Neural progenitor cell (in vitro differentiated cells): ENCODE measurements around a stretch of chr17.

- RAMPAGE, long total RNA, result no peak
Measured at GRCh38 chr17:29723671-29724315, 101.1 kb upstream of the CORO6 start.

GRCh38 chr17:29892569-29893504 is 37.2 kb downstream of the SSH2 start:
- RAMPAGE, long total RNA, result no peak

DNA sequence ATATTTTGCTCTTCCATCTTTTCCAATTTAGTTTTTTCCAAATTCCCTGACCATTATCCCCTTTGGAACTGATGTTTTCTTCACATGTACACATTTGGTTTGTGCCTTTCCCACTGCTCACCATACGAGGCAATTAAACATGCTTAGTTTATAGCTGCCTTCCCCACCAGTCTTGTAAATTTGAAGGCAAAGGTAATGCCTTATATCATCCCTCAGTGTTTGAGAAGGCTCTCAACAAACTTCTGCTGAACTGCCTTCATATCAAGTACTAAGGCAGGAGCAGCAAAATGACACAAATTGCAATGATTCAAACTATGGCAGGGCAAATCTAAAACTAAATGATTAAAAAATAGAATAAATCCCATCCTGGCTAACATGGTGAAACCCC is 12.7 kb downstream of the SSH2 start:
- RAMPAGE, long total RNA, result no peak

- RAMPAGE, long total RNA, result no peak
Measured at GRCh38 chr17:29930276-29930415, 118 bp upstream of the SSH2 start.

DNA sequence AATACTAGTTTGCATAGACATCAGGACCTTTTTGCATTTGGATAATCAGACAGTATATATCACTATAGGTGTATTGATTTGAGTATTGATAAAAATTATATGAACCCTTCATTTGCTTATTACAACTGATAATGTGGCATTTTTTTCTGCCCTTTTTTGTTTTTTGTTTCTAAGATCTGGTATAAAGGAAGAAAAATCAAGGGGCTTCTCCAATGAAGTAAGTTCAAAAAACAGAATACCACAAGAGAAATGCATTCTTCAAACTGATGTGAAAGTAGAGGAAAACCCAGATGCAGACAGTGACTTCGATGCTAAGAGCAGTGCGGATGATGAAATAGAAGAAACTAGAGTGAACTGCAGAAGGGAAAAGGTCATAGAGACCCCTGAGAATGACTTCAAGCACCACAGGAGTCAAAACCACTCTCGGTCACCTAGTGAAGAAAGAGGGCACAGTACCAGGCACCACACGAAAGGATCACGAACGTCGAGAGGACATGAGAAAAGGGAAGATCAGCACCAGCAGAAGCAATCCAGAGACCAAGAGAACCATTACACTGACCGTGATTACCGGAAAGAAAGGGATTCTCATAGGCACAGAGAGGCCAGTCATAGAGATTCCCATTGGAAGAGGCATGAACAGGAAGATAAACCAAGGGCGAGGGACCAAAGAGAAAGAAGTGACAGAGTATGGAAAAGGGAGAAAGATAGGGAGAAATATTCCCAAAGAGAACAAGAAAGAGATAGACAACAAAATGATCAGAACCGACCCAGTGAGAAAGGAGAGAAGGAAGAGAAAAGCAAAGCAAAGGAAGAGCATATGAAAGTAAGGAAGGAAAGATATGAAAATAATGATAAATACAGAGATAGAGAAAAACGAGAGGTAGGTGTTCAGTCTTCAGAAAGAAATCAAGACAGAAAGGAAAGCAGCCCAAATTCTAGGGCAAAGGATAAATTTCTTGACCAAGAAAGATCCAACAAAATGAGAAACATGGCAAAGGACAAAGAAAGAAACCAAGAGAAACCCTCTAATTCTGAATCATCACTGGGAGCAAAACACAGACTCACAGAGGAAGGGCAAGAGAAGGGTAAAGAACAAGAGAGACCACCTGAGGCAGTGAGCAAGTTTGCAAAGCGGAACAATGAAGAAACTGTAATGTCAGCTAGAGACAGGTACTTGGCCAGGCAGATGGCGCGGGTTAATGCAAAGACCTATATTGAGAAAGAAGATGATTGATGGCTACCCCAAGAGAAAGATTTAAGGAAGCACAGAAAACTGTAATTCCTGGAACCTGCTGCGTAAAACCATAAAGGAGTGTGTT is 50.6 kb downstream of the SLC6A4 start:
- RAMPAGE, long total RNA, result no peak

- RAMPAGE, long total RNA, result no peak
Measured at GRCh38 chr17:30285281-30285980, 6.3 kb downstream of the BLMH start.

- RAMPAGE, long total RNA, result no peak
Measured at GRCh38 chr17:30287560-30288051, 4.1 kb downstream of the BLMH start.

- RAMPAGE, long total RNA, result no peak
Measured at GRCh38 chr17:30336766-30337105, 2.9 kb upstream of the TMIGD1 start.

DNA sequence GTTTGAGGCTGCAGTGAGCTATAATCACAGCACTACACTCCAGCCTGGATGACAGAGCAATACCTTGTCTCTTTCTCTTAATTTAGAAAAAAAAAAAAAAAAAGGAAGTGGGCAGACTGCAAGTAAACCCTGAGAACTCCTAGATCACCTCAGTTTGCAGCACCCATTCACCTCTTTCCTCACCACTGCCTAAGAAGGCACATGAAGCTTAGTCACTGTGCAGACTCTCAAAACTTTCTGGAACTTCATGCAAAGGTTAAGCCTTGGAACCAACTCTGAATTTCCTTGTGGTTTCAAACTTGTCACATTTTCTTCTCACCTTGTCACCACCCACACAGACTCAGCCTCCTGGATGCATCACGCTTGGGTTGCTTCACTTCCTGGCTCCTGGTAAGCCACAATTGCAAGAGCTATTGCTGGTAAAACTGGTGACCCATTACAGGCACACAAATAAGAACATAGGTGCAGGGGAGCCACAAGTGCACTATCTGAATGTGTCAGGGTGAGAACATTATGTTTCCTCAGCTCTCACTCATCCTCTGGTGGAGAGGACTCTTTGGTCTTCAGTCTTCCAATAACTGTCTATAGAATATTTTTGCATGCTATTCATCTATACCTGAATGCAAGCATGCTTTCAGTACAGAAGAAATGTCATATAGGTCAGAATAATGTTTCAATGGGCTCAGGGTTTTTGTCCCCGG is 14.9 kb upstream of the CPD start:
- RAMPAGE, long total RNA, result no peak

DNA sequence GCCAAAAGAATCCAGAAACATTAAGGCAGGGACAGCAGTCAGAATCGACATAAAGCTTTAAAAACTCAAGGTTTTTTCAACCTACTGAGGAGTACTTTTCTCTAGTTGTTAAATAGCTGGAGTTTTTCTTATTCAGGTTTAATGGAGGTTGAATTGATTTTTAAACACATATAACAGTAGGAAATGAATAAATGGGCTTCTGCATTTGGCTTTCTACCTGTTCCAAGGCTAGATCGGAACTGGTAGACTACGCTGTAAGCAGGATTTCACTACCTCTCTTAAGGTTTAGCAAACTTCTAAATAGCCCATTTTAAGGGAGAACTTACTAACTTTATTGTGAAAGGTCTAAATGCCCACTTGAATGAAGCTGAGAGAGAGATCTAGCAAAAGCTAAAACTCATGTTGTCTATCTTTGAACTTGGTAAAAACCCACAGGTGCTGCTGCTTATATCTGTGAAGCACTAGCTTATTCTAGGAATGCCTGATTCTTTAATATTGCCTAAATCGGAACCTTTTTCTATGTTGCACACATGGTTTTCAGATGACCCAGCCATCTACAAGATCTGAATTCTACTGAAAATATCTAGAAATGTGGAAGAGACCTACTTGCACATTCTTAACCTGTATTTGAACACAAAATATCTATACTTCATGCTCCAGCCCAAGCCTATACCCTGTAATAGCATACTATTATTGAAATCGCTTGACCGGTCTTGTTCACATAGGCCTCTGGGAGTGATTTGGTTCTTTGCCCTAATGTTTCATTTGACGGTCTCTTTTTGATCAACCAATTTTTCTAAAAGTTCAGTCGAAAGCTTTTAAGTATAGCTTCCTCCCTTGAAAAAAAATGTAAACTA is 11.8 kb upstream of the GOSR1 start:
- RAMPAGE, long total RNA, result no peak

DNA sequence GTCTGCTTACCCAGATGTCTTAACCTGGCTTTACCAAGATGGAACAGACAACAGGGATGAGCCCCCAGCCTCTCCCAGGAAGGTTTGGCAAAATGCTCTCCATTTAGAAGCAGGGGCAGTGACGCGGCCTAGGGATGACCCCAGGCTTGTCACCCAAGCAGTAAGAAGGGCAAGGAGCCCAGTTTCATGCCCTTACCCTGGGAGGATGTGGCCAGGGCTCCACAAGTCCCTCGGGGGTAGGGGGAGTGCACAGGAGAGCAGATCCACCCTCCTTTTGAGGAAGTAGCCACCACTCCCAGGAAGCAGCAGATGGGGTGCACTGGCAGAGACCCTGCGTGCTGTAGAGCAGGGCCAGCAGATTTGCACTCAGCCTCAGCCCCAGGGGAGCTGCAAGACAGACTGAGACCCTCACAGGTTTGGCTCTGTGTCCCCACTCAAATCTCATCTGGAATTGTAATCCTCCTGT is 73.7 kb downstream of the GOSR1 start:
- RAMPAGE, long total RNA, result no peak

DNA sequence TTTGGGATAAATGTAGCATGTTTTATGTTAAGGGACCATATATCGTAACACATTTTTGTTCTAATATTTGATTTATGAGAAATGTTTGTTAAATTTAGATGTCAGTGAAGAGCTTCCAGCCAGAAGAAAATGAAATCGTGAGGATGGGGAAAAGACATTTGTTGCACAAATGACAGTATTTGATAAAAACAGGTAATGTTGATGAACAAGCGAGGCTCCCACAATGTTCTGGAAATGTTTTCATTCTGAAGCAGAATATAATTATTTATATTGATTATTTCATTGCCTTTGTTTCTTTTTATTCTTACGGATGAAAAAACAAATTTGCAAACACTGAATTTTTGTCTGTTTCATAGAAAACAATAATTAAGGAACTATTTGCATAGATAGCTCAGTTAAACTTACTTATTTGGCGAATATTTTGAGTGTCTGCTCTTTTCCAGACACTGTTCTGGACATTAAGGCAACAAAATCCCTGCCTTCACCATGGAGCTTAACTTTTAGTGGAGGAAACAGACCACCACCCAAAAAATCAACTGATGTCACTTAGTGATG is 54.6 kb downstream of the CRLF3 start:
- RAMPAGE, long total RNA, result no peak

DNA sequence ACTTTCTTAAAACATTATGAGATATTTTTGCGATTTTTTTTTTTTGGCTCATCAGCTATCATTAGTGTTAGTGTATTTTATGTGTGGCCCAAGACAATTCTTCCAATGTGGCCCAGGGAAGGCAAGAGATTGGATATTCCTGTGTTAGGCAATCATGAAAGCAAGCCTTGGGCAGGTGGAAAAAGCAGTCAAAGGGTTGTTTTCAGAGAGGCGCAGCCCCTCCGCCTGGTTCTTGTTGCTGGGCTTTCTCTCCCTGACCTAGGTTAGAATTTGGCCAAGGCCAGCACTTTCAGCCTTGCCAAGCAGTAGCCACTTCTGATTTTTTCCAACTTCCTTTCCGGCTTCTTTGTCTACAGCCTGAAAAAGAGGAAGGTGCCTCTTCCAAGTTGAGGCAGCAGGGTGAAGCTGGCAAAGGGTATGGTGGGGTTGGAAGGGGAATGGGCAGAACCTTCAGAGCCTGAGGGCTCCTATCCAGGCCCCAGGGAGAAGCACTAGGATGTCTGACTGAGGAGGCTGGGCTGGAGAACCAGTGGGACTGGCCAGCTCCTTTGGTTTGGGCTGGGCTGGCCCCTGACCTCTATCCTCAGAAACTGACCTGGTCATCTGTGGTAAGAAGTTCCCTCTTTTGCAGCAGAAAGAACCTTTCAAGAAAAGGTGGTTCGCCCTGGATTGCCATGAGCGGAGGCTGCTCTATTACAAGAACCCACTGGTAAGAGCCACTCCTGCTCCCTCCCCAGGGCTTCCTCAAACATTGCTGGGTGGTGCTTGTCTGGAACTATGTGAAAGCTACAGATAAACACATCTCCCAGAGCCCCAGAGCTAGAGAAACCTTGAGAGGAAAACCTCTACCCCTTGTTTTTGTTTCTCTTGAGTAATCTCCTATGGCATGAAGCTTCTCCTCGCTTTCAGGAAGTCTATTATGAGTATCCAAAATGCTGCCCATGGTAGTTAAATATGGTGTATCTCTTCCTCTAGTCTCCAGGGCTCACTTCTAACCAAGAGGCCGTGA is 16.7 kb upstream of the RNF135 start:
- RAMPAGE, long total RNA, result no peak

DNA sequence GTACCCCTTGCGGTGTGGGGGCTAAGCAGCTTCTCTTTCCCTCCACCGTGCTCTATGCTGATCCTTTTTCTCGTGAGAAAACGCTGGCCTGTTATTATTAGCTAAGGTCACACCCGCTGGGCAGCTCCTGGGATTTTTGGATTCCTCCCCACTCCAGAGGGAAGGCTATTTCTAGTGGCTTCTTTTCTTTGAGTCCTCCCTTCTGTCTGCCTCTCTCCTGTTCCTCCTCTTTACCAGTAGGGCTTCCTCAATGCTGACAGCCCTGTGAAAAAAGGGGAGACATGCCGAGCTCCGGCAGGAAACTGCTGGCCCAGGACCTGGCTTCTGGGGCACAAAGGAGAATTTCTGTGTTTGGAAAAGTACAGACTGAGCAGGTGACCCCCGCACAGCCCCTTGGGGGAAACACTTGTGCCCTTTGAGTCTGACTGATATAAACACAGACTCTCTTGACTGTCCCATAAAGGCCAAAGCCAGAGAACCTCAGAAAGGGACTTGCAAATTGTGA is 14.0 kb upstream of the RNF135 start:
- RAMPAGE, long total RNA, result no peak

DNA sequence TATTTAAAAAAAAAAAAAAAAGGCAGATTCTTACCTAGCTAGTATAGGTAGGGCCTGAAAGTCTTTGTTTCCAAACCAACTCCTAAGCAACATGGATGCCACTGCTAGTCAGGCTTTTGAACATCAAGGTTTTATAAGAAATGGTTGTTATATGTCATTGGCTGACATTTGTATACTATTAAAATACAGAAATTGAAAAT is 1.2 kb downstream of the EVI2A start:
- RAMPAGE, long total RNA, result no peak

DNA sequence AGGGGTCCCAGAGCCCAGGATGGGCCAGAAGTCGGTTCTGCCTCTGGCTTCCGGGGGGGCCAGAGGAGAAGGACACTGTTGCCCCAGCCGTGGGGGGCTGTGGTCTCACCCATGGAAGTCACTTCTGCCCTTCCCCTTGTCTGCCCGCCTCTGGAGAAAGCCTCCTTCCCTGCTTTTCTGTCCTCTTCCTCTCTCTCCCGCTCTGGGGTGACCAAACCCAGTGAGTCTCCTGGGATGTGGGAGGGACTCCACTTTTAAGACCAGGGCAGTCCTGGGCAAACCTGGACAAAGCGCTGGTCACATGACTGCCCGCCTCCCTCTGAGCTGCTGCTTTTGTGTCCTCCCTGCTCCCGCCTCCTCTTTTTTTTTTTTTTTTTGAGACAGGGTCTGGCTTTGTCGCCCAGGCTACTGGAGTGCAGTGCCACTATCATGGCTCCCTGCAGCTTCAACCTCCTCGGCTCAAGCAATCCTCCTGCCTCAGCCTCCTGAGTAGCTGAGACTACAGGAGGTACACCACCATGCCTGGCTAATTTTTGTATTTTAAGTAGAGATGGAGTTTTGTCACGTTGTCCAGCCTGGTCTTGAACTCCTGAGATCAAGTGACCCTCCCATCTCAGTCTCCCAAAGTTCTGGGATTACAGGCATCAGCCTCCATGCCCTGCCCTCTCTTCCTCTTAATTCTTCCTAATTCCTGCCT is 40.7 kb downstream of the RAB11FIP4 start:
- RAMPAGE, long total RNA, result start-site peak on the minus strand centred at position 217 of the sequence, 44 bp wide, 21 and 25 reads in 2 replicates

- RAMPAGE, long total RNA, result no peak
Measured at GRCh38 chr17:31491108-31491728, 99.7 kb downstream of the RAB11FIP4 start.

DNA sequence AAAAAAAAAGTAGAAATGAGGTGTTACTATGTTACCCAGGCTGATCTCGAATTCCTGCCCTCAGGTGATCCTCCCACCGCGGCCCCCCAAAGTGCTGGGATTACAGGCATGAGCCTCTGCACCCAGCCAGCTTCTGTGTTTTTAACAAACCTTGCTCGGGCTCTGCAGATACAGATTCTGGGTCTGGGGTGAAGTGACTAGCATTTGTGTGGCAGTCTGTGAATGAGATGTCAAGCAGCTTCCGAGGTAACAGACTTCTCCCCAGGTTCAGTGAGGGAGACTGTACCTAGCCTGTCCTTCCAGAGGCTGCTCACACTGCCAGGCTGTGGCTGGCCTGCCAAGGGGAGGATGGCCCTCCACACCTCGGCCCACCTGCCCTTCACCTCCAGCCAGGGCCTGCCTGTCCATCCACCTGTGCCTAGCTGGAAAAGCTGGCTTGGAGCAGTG is 103.2 kb downstream of the RAB11FIP4 start:
- RAMPAGE, long total RNA, result no peak

GRCh38 chr17:31499794-31500730 is 108.6 kb downstream of the RAB11FIP4 start:
- RAMPAGE, long total RNA, result no peak

GRCh38 chr17:31510977-31511645 is 119.6 kb downstream of the RAB11FIP4 start:
- RAMPAGE, long total RNA, result no peak